Metanephros (tissue), 2 donors: ENCODE measurements around a stretch of chr6.

DNA sequence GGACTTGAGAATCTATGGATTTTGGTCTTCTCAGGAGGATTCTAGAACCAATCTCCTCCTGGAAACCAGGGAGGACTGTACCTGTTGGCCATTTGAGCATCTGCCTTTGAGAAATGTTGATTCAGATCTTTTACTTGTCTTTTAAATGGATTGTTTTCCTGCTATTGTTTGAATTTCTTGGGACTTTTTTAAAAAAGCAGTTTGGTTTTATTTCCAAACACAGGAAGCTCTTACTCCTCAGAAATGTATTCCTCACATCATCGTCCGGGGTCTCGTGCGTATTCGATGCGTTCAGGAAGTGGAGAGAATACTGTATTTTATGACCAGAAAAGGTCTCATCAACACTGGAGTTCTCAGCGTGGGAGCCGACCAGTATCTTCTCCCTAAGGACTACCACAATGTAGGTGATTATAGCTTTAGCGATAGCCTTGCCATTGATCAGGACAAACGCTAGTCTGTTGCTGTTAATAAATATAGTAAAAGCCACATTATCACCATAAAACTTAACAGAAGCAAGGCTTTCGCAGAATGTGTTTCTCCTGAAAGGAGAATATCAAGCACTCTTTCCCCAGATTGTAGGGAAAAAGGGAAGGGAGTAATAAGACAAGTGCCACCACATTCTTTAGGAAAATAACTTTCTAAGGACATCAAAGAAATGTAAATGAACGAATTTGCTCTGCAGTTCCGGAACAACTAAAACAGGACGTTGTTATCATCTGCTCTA lies 41.8 kb downstream of the KDM1B start:
- RAMPAGE, long total RNA, result no peak

GRCh38 chr6:18209730-18210359 lies 54.5 kb downstream of the DEK start:
- RAMPAGE, long total RNA, result no peak

DNA sequence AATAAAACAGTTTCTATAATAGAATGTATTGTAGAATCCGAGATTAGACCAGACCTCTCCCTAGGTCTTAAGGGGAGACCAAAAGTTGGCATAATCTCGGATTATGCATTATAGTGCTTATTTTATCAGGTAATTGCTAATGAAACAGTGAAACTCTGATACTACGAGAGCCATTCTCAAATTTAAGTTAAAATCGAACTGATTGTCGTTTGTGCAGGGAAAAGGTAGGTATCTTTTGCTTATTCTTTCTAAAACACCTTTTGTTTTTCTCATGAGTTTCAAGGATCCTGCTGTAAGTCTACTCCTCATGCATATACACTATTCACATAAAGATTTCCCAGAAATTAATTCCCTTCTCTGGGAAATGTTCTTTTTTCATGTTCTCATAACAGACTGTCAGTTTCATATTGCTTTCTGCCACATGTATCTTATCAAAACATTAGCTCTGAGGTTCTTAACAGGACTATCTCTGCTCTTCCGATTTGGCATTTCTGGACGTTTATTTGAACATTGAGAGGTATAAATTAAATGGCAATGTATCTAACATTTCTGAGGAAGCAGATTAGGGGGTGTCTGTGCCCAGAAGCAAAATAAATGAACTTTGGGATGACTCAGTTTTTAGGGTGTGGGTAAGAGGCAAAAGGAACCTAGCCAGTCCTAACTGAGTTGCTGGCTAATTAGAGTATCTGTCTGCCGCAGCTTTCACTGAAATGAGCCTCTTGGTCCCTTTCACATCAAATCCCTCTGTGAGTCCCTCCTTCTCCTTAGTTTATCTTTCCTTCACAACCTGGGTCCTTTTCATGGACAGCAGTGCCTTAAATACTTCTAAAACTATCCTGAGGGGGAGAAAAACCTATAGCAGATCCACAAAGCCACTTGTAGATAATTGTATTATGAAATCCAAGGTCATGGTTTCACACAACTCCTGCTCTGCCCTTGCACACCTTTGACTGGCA lies 979 bp downstream of the RNF144B start:
- RAMPAGE, long total RNA, result no peak

DNA sequence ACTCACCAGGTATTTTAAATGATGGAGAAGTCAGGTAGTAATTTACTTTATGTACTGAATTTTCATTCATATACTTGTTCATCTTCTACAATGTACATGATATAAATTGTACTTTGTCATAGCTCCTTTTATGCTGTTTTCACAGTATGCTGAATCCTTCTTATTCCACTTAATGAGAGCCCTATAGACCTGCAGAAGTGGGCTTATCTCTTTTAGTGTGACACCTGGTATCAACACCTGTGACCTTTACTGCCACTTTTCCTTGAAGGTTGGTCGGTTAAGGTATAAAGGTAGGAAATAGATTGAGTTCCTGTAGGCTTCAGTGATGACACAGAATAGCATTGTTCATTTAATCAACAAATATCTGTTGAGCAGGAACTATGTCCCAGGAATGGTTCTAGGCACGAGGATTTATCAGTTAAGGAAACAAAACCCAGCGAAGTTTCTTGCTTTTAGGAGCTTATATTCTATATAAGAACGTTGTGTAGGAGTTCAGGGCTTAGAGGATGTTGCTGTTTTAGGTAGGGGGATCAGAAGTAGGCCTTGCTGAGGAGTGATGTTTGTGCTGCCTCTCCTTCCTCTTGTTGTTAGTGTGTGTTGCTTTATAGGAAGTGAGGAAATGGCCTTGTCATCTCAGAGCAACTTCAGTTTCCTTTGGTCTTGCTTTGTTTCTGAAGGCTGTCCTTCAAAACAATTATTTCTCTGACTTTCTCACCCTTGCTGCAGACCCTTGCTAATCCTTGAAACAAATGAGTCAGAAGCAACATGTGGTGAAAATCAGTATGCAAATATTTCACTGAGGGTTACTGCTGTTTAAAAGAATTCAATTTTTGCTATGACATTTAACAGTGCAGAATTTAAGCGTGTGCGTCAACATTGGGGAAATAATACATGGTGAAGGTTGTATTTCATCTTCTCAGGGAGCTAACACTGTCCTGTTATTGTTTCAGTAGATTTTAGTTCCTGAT lies 13.5 kb downstream of the RNF144B start:
- RAMPAGE, long total RNA, result no peak

GRCh38 chr6:18466906-18467601 lies 79.9 kb downstream of the RNF144B start:
- RAMPAGE, long total RNA, result no peak

GRCh38 chr6:19822675-19823073 lies 14.5 kb upstream of the ID4 start:
- RAMPAGE, long total RNA, result no peak

DNA sequence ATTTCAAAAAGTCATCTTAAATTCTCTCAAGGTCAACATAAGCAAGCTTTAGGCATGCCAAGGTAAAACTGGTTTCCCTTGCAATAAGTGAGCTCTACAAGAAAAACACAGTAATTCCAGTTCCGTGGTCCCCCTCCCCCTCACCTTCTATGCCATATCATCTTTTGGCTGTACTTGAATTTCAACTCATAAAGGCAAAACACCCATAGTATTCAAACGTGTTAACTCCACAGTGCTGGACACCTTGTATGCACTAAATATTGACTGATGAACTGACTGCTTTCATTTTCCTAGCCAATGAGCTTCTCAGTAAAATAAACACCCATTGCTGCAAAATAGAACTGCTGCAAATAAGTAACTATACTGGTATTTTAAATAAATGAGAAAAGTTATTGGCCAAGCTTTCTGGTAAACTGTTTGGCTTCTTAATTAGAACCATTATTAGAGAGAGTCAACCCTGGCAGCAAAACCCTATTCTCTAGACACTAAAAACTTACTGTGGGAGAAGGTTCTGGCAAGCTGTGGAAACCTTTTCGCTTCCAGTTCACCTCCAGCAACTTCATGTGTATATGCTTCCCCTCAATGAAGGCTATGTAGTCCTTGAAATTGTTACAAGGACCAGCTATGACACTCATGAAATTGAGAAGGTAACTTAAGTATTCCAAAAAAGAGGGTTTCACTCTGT lies 86.1 kb downstream of the MBOAT1 start:
- RAMPAGE, long total RNA, result no peak

DNA sequence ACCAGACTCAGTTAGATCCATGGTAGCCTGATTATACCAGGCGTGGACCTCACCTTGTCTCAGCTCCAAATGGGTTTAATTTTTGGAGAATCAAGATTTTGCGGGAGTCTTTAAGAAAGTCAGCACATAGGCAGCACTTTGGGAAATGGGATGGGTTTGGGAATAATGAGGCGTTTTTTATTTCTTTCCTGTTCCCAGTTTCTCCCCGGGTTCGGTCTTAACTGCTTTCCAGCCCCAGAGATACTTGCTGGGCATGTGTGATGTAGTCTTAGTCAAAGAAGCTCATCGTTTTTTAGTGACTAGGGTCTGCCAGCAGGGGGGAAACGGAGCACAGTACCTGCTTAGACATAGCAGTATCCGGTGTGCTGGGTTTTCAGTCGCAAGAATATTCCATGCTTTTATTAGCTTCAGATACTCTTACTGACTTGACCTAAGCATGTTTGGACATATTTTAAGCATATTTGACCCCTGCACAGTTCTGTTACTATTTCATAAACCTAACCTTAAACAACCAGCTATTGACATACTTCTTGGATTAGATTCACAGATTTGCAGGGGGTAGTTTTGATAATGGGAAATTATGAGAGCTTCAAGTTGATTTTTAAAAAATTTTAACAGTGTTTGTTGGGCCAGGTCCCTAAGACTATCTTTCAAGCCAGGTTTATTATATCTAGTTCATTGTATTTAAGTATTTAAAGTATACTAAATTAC lies 2.9 kb downstream of the E2F3 start:
- RAMPAGE, long total RNA, result no peak

- RAMPAGE, long total RNA, result no peak
Observed at GRCh38 chr6:20406159-20407239, 4.8 kb downstream of the E2F3 start.

GRCh38 chr6:20411690-20412501 lies 10.2 kb downstream of the E2F3 start:
- RAMPAGE, long total RNA, result no peak

DNA sequence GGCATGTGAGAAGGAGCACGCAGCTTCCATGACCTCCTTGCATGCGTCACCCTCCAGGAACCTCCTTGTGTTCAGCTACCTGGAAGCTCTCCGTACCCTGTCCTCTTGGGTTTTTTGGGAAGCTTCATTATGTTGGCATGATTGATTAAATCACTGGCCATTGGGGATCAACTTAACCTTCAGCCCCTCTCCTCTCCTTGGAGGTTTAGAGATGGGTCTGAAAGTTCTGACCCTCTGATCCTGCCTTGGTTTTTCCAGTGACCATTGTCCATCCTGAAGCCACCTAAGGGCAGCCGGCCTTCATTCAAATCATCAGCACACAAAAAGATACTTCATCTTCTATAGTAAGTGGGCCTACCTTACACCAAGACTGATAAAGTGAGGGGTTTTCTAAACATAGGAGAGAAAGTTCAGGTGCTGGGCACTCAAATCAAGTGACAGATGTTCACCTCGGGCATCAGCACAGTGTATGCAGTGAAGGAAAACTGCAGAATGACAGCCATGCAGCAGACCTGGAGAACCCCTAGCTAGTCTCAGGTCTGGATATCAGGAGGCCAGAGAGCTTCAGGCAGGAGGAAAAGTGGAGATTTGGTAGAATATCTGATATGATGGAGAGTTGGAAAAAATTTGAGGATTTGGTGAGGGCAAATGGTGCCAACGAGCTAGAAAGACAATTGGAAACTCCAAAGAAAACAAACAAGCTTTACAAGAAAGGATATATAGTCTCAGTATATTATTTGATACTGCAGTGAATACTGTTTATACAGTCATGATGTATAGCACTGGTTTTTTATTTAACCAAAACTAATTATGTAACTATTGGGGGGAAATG lies 65.6 kb upstream of the CDKAL1 start:
- RAMPAGE, long total RNA, result no peak

DNA sequence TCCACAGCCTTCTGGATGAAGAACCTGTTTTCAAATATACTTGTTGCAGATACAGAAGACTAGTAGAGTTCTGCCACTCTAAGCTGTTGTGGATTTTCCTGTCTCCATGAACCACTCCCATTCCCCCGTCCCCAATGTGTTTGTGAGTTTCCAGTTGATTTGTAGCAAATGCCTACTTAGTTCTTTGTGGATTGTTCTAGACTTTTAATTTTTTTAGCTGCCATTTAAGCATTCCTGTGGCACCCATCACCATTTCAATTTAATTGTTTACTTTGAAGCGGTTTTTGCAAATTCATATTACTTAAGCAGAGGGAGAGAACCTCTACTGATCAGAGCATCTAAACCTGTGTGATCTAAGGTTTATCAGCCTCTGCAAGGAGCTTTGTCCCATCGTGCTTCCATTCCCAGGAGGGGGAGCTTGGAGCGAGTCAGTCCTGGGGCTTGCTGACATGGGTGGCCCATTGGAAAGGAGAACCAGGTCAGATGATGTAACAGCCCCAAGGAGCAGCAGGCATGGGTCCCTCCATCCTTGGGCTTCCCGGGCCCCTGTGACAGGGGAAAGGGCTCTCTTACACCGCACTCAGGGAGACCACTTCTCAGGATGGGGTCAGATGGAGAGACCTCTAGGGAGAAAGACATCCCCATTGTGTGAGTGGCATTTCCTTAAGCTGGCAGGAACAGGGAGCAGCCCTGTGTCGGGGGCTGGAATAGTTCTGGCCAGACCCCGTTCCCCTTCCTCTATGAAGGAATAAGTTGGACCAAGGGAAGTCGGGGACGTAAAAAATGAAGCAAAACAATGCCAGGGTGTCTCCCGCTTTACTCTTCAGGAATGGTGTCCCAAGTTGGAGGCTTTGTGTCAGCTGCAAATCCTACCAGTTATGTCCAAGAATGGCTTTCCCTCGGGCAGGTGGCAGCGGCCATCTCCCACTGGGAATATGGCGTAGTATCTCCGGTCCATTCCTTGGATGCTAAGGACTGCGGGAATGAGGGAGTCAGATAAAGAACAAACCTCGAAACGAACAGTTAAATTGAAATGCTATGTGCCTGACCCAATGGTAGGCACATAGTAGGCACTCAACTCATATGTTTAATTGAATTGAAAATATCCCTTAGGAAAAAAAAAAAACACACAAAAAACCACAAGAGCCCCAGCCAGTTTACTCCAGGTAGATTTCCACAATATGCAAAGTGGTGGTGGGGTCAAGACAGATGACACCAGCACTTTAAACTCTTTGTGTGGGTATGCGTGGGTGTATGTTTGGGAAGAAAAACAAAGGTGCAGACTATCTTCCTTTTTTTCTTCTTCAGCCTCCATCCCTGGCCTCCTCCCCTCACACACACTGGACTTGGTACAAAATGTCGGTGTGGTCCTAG lies 42.7 kb upstream of the CDKAL1 start:
- RAMPAGE, long total RNA, result no peak

GRCh38 chr6:21258505-21258975 lies 335.0 kb upstream of the SOX4 start:
- RAMPAGE, long total RNA, result no peak

DNA sequence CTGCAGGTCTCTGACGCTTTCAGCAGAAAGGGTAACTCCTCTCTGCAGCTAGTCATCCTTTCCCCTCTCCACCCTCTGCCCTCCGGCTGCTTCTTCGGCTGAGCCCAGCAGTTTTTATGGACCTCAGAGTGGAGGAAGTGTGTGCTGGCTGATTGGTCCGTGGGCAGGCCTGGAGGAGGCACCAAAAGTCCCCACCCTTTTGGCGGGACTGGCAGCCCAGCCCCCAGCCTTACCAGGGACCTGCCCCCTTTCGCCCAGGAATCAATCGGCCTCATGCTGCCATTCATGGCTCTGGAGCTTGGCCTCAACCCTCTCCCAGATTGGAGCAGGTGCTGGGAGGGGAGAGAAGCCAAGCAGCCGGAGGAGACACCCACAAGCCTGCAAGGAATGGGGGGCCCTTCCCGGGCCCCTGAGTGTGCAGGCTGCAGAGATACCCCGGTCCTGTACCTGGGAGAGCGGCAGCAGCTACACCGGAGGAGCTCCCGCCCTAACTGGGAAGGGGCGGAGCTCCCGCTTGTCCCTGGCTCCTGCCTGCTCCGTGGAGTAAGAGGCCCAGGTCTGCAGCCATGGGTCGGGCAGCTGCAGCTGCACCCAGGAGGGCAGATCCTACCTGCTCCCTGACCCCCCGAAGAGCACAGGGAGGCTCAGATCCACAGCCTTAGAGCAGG lies 170.3 kb upstream of the SOX4 start:
- RAMPAGE, long total RNA, result no peak

DNA sequence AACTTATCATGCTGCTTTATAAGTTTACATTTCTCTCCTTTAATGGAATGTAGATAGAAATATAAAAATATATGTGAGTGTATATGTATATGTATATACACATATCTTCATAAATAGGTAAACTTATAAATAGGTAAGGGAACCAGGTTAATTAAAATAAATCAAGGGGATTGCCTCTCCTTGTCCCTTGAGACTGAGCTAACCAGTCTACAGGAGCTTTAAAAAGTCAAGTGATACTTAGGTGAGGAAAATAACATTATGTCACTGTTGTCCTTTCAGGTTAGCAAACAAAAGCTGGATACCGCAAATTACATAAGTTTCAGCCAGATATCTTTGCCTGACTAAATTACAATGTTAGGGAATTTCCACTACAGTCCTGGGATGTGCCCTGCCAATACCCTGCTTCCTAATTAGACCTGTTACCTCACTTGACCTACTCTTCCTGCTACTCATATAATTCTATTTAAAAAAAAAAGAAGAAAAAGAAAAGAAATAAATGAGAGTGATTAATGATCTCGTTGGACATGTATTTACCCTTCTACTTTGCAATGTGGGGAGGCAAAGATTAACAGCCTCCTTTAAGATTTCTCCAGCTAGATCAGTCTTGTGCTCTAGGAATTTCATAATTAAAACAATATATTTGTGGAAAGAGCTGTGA lies 318.8 kb downstream of the HDGFL1 start:
- RAMPAGE, long total RNA, result no peak

- RAMPAGE, long total RNA, result no peak
Observed at GRCh38 chr6:24497958-24498537, 3.3 kb downstream of the ALDH5A1 start.

- RAMPAGE, long total RNA, result no peak
Observed at GRCh38 chr6:24613788-24614582, 32.0 kb downstream of the KIAA0319 start.

DNA sequence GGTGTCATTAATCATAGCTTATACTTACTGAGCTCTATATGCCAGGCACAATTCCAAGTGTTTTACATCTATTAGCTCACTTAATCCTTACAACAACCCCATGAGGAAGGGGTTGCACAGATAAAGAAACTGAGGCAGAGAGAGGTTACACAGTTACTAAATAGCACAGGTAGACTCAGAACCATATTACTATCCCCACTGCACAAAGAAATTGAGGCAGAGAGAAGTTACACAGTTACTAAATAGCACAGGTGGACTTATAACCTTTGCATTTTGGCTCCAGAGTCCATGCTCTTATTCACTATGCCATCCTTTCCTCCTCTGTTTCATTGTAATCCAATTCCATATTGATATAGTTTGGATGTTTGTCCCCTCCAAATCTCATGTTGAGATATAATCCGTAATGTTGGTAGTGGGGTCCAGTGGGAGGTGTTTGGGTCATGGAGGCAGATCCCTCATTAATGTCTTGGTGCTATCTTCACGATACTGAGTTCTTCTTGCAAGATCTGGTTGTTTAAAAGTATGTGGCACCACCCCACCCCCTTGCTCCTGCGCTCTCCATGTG lies 3.5 kb downstream of the TDP2 start:
- RAMPAGE, long total RNA, result no peak

DNA sequence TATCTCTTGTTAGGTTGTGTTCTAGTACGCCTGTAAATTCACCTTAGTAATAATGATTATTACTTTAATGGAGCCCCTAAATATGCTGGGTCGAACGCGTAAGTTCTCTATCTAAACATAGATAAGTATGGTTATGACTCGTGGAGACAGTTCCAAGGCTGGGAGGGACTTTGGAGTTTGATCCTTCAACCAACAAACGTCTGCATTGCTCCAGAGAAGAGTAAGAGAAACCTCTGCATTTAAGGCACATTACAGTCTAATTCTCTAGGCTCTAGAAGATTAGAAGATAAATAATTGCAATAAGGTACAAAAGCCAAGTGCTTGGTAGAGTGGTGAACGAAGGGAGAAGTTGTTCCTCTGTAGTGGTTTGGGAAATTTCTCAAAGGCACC lies 549 bp downstream of the ACOT13 start:
- RAMPAGE, long total RNA, result no peak

GRCh38 chr6:24701297-24701885 lies 17.6 kb downstream of the C6orf62 start:
- RAMPAGE, long total RNA, result no peak